Progenitor cell of endocrine pancreas (in vitro differentiated cells): ENCODE data around the genes DAB2 and PTGER4.

DNA sequence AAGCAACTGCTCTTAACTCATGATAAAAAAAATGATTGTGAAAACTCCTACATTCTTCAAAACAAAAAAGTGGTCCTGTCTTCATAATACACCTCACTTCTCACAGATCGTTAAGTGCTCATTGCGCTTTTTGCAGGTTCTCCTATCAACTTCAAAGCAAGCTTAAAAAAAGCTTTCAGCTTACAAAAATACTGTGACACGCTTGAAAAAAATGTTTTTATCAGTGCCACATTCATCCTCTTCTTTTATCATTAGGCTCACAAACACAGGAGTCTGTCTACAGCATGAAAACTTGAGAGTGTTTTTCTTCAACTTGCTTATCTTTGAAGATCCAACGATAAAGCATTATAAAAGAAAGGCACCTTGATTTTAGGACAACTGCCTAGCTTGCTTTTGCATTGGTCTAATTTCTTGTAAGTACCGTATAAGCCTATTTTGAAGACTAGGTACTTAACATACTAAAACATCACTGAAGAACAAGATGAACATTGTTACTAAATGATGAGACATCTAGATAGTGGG is 32.3 kb downstream of the FYB1 start:
- PRO-cap = no peak

DNA sequence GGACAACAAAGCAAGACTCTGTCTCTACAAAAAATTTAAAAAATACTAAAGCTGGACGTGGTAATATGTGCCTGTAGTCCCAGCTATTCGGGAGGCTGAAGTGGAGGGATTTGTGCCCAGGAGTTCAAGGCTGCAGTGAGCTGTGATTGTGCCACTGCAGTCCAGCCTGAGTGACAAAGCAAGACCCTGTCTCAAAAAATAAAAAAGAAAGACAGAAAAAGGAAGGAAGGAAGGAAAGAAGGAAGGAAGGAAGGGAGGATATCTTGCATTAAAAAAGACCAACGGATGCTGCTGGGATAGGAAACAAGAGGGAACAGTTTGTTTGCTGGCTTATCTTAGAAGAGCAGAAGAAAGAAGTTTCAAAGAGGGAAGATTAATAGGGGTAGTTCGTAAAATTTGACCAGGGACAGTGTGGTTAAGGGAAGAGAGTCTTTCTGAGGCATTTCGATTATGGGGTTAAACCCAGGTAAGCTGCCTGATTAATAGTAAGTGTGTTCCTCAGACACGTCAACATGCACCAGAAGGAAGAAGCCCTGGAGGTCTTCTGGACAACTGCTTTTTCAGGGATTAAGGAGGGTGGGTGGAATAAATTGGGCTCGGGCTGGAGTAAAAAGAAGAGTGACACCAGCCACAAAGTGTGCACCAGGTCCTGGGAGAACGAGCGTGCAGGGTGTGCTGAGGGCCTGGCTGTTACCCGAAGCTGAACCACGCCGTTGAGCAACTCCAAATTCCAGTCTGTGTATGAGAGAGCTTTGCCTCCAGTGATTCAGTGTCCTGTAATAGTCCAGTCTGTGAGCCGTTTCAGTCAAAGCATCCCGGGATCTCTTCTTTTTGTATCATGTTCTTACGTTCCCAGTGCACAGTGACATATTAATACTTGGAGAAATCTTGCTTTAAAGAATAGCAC is 24.8 kb downstream of the FYB1 start:
- PRO-cap = no peak

DNA sequence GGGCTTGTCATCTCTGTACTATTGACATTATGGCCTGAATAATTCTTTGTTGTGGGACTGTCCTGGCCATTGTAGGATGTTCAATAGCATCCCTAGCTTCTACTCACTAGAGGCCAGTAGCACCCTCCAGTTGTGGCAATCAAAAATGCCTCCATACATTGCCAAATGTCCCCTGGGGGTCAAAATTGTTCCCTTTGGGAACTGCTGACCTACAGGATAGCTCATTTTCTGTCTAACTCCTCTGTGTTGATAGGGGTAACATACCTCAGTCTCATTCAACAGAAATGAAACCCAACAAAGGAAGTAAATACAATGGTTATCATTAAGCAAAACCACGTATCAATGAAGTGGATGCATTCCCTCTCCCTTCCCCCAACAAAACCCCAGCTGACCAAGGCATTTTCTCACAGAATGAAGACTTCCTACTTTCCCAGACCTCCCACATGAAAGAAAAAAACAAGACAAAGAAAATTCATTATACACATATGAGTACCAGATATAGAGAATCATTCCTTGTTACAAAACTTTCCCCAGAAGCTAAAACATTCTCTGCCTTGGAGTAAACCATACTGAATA is 18.0 kb downstream of the FYB1 start:
- PRO-cap = no peak

GRCh38 chr5:39215153-39215761 is 4.1 kb downstream of the FYB1 start:
- PRO-cap = no peak

GRCh38 chr5:39217175-39217561 is 2.2 kb downstream of the FYB1 start:
- PRO-cap = no peak

- PRO-cap = no peak
These were observed 4.9 kb upstream of the FYB1 start for GRCh38 chr5:39223974-39224882.

DNA sequence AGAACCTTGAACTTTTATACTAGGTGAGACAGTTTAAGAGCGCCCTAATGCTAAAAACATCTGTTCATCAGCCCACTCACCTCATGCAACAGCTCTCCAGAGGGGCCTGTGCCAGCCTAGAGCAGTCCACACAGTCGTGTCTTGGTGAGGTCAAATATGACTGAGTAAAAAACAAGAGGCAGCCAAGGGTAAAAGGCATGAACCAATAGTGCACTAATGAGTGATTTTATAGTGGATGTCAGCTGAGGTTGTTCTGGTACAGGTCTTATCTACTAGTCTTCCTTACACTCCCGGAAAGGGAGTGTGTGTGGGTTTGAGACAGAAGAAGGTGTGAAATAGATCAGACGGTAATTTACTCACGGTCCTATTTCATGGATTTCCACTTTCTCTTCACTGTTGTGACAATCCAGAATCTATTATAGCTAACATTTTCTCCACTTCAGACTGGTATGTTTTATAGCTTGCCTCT is 6.9 kb upstream of the C9 start:
- PRO-cap = no peak

DNA sequence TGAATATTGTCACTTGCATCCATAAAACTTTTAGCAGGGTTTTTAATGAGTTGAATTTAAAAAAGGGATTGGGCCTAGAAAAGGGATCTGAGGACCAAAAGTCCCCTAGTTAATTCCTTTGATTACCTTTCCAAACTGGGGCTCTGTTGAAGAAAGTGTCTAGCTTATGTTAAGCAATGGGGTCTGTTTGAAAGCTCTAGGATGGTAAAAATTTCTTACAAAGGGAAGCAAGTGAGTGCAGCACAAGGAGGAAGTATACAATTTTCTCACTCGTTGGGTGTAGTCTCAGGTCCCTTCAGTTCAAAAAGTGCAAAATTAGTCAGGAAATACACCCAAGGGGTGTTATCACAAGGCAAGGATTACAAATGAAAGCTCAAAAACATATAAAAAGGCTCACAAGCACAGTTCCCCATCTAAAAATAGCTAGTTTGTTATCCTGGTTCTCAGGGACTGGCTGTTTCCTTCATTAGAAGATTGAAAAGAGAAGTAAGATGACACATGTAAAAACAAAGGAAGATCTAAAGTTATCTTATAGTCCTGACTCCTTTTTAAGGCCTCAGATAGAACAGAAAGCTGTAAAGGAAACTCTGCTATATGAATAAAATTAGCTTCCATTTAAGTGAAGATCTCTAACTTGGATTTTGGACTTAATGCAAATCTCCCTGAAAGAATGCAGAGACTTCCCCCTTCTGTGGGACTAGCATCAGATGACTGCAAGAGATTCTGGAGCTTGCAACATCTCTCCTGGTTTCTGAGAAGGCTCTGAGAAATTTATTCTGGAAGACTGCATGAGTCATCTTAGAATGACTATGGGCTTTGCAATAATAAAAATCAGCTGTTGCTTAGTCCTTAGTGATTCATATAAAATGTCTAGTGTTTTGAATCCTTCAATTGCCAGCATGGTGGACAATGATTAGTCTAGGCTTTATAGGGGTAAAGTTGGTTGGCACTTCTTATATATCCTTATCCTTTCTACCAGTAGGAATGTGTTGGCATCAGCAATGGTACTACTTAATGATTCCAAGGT is 25.5 kb downstream of the DAB2 start:
- PRO-cap = no peak

DNA sequence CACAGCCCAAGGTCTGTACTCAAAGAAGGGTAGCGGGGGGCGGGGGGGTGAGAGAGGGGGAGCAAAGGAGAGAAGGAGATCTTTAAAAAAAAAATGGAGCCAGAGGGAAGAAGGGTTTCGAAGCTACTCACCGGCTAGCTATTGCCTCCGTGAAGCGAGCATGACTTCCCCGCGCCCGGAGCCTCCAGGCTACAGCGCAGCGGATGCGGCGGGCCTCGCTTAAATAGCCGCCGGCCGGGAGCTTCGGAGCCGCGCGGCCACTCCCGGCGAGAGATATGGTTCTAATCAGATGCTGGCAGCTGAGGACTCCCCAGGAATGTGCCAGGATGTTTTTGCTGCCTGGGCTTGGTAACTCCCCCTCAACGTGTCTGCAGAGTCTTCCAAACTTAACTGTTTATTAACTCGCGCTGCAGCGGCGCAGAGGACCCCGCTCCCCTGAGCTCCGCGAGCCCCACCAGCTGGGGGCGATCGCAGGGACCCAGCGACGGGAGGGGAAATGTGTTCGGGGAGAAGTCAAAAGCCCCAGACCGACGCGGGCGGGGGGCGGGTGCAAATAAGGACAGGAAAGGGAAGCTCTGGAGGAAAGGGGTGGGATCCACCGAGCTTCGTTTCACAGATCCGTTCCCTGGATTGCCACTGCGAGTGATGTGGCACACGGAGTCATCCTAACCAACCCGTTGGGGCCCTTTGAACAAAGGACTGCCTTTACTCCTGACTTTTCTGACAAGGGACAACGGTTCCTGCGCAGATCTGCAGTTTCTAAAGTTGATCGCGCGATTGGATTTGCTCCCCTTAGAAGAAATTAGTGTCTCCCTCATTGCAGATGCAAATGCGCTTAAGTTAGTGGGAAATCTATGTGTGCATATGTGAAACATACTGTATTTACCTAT is at the start of gene DAB2:
TSS of gene DAB2 (minus strand) at position 308 of the 890 bp plus-strand sequence.
- PRO-cap = bidirectional peak, plus-strand start at position 708 of the sequence, minus-strand start at position 196 of the sequence

GRCh38 chr5:39469639-39470575 is 45.1 kb upstream of the DAB2 start:
- PRO-cap = no peak

GRCh38 chr5:40321701-40321932 is 358.1 kb upstream of the PTGER4 start:
- PRO-cap = no peak

- PRO-cap = no peak
These were observed 293.3 kb upstream of the PTGER4 start for GRCh38 chr5:40386340-40386815.

DNA sequence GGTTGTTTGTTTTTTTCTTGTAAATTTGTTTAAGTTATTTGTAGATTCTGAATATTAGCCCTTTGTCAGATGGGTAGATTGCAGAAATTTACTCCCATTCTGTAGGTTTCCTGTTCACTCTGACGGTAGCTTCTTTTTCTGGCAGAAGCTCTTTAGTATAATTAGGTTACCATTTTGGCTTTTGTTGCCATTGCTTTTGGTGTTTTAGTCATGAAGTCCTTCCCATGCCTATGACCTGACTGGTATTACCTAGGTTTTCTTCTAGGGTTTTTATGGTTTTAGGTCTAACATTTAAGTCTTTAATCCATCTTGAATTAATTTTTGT is 261.7 kb upstream of the PTGER4 start:
- PRO-cap = no peak

- PRO-cap = no peak
These were observed 164.6 kb upstream of the PTGER4 start for GRCh38 chr5:40515114-40515528.

DNA sequence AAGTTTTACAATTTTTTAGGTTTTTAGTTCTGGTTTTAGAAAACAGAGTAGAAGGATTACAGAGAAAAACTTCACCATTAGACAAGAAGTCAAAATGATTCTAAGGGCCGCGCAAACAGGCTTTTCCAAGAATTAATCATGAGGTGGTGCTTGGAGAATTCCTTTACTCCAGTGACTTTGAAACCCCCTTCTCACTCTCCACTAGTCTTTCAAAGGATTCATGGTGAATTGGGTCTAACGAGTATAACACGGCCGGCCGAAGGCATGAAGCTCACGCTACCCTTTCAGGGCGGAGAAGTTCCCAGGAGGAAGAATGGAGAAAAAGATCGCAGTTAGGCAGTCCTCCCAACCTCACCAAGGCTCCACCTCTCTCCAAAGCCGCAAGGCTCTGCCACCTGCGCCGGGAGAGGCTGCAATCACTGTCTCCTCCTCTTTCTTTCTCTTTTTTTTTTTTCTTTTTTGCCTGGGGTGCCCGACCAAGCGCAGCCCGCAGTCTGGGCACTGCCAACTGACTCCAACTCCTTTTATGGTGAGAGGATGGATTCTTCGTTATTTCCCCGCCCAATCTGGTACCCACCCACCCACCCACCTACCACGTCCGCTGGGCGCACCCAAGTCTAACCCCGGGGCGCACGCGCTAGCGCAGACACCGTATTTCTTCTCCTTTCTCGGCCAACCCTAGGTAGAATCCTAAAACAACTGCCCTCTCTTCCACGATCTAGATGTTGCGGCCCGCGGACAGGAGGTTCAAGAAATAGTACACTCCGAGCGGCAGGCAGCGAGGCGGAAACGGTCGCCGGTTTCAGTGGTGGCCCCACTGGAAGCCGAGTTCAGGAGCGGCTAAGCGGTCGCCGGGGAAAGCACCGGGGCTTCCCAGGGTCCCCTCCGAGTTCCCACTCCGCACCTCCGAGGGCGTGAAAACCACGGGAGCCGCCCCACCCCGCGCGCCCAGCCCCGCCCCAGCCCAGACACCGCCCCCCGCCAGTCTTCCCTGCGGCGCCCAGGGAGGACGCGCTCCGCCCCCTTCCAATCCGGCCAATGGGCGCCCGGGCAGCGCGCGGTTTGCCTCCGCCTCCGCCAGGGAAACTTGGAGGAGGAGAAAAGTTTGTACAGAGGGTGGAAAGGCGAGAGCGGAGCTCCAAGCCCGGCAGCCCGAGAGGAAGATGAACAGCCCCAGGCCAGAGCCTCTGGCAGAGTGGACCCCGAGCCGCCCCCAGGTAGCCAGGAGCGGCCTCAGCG is at the start of gene PTGER4:
TSS of gene PTGER4 (plus strand) at position 1,110 of the 1,239 bp plus-strand sequence.
- PRO-cap = bidirectional peak, plus-strand start at position 661 of the sequence, minus-strand start at position 390 of the sequence; bidirectional peak, plus-strand start at position 1,110 of the sequence, minus-strand start at position 881 of the sequence

DNA sequence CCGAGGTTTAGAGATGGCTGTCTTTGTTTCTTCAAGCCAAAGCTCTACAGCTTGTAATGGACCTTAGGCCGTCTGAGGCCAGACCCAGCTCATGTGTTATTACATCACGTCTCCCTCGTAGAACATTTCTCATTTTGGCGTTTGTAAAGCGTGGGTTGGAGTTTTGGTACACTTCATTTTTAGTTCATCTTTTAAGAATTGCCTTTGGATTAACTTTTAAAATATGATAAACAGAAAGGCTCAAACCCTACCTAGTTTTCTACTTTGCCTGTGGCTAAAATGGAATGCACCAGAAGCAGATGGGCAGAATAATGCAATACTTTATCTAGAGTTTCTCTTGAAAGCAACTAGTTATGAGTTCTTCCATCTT is 3.0 kb downstream of the PTGER4 start:
- PRO-cap = no peak

DNA sequence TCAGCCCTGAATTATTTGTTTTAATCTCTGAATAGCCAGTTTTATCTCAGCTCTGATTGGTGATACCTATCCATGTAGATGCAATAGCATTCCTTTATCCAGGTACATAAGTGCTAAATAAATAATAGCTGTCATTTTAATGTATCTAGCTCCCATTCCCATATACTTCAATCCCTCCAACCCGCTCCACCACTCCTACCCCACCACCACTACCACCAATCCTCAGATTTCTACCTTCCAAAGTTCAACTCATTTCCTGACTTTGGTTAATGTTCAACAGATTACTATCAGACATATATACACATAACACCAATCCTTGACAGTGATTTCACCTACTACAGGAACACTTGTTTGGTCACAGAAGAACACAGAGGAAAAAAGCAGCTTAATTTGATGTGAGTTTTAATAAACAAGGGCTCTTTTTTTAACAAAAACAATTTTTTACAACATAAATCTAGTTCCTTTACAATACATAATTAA is 13.9 kb downstream of the PRKAA1 start:
- PRO-cap = no peak

DNA sequence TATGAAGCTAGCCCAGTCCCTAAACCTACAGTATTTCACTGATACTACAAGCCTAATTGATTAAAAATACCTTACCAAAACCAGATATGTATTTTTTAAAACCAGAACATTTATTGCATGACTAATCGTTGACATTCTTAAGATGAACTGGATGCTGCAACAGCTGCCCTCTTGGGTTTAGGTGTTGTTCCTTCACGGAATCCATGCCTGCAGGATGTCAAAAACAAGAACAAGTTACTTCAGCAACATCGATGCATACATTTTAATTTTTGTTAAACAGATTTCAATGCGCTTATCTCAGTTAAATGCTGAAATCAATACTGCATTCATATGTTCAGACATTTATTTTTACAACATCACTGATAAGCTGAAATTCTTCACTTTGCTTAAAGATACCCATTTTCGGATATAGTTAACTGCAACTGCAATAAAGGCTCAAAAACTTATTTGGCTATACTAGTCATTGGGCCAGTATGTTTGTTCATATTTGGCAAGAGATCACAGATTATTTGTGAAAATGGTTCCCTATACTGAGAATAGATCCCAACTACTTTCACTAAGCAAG is 2.6 kb downstream of the RPL37 start:
- PRO-cap = no peak

- PRO-cap = no peak
These were observed 91.8 kb downstream of the PLCXD3 start for GRCh38 chr5:41418518-41419163.

DNA sequence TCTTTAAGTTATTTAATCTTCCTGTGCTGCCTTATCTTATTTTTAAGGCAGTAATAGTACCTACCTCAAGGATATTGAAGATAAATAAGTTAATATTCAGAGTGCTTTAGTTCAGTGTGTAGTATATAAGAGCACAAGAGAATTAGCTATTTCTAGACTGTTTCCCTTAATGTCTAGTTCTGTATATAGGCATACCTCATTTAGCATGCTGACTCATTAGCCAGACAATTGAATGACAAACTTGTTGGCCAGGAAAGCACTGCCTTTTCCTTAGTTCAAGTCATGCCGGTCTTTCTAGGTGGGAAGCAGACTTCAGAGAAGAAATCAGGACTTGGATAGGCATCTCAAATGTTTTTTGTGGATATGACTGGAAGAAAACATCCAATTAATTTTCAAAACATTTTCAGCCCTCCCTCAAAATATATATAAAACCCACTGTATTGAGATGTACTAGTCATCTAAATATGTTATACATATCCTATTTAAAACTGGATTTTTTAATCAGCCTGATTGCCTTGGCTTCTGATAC is 3.2 kb upstream of the FBXO4 start:
- PRO-cap = no peak